Gastroesophageal sphincter (tissue), 4 donors: ENCODE data around the genes TMEM260, TOMM20L, DACT1 and GPR135.

GRCh38 chr14:55666856-55667438 is 86.9 kb downstream of the KTN1 start:
- PRO-cap, result no peak
- RAMPAGE, long total RNA, 4 experiments, result no peak in any of the 4 experiments

- PRO-cap, result no peak
- RAMPAGE, long total RNA, 4 experiments, result no peak in any of the 4 experiments
Measured at GRCh38 chr14:55705872-55706530, 126.0 kb downstream of the KTN1 start.

GRCh38 chr14:55832004-55832518 is 252.1 kb downstream of the KTN1 start:
- PRO-cap, result no peak
- RAMPAGE, long total RNA, 4 experiments, result no peak in any of the 4 experiments

- PRO-cap, result no peak
- RAMPAGE, long total RNA, 4 experiments, result no peak in any of the 4 experiments
Measured at GRCh38 chr14:55864916-55865253, 253.3 kb upstream of the PELI2 start.

- PRO-cap, result no peak
- RAMPAGE, long total RNA, 4 experiments, result no peak in any of the 4 experiments
Measured at GRCh38 chr14:56126594-56127597, 8.7 kb downstream of the PELI2 start.

- PRO-cap, result unidirectional peak, plus-strand start at chr14:56199402
- RAMPAGE, long total RNA, 4 experiments, result no peak in any of the 4 experiments
Measured at GRCh38 chr14:56198769-56199950, 80.9 kb downstream of the PELI2 start.

DNA sequence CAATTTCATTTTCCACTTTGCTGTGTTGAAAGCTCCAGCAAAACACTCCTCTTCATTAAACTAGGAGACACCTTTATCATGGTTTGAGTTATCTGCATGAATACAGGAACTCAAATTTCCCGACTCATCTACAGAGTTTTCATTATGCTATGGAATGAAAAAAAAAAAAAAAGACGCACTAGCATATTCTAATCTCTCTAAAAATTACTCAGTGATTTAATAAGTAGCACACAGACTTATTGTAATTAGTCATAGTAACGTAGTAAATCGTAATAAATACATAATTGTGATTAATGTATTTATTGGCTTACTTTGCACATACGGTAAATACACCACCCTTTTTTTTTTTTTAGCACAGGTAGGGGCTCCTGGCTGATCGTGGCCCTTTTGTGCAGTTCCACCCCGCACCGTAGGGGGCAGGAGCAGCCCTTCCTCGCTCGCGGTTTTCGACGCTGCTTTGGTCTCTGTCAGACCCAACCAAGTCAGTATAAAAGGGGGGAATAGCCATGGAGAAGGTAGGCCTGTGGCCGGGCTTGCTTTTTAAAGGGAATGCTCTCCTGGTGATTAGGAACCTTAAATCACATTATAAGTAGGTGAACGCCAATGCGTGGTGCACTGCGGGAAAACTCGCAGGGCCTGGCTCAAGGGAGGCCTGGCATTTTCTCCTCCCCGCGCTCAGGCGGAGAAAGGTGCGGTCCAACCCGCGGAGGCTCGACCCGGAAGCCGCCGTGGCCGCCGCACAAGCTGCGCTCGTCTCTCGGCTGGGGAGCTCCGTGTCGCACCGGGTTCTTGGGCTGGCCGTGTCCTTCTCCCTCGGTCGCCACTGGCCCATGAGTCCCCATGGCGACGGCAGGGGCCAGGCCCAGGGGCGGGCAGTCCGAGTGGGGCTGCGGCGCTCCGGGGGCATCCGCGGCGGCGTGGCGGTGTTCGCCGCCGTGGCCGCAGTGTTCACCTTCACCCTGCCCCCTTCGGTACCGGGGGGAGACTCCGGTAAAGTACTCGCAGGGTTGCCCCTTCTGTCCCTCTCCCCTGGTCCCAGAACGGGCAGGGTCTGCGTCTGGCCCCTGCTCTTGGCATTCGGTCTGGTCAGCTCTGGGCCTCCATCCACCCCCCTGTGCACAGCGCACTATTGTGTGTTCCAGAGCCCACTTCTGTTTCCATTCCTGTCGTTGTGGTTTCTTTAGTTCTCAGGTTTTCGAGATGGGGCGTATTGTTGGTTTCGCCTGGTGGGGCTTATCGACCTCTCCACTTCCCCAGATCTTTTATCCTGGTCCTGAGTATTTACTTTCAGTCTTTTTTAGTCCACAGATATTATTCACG is at the start of gene TMEM260:
TMEM260 (plus strand) TSS at position 714 of the 1,320 bp plus-strand sequence.
- PRO-cap, result unidirectional peak, plus-strand start at position 742 of the sequence
- RAMPAGE, long total RNA, 4 experiments, result start-site peak on the plus strand in 4 of 4 experiments, centred at positions 713 to 724 of the sequence, 10 to 48 reads per replicate

GRCh38 chr14:56648491-56649030 is 69.0 kb downstream of the TMEM260 start:
- PRO-cap, result no peak
- RAMPAGE, long total RNA, 4 experiments, result no peak in any of the 4 experiments

DNA sequence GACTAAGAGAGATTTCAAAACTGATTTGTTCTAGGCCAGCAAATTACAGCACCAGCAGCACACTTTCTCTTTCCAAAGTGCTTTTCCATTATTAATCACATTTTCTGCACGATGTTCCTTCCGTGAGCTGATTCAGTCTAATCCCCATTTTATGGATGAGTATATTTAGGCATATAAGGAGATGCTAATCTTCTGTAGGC is 163.3 kb downstream of the SLC35F4 start:
- PRO-cap, result no peak
- RAMPAGE, long total RNA, 4 experiments, result no peak in any of the 4 experiments

GRCh38 chr14:58200816-58201338 is 928 bp downstream of the ACTR10 start:
- PRO-cap, result no peak
- RAMPAGE, long total RNA, 4 experiments, result no peak in any of the 4 experiments

- PRO-cap, result bidirectional peak, plus-strand start at chr14:58395939, minus-strand start at chr14:58395885; bidirectional peak, plus-strand start at chr14:58396093, minus-strand start at chr14:58396008
- RAMPAGE, long total RNA, 4 experiments, result no peak in any of the 4 experiments
Measured at GRCh38 chr14:58395607-58396853, at the start of gene TOMM20L. Gene TOMM20L, plus strand, starts transcription at chr14:58395930.

DNA sequence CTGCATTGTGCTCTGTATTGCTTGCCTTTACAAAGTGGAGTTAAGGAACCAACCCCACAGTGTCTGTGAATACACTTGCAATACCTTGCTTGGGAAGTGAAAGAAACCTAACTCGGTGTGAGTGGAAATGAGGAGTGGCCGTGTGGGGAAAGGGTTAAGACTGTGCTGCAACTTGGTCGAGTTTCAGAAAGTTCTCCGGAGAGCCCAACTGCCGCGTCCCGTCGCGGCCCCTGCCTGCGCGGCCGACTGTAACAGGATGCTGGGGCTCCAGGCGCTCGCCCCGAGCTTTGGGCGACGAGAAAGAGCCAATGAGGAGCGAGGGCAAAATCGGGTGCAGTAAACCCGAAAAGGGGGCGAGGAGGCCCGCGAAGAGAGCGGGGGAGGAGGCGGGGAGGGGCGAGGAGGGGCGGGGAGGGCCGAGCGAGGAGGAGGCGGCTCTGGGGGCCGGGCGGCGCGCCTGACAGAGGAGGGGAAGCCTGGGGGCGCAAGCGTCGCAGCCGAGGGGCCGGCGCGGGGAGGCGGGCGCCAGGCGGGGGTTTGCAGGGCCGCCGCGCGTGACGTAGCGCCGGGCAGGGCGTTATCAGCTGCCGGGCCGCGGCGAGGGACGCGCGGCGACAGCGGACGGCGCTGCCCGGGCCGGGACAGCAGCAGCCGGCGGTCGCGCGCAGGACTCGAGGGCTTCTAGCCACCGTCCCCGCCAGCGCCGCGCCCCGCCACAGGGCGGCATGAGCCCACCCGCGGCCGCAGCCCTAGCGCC is at the start of gene DACT1:
DACT1 (plus strand) TSS at position 577 of the 757 bp plus-strand sequence.
- PRO-cap, result bidirectional peak, plus-strand start at position 617 of the sequence, minus-strand start at position 261 of the sequence
- RAMPAGE, long total RNA, 4 experiments, result no peak in any of the 4 experiments

- PRO-cap, result no peak
- RAMPAGE, long total RNA, 4 experiments, result no peak in any of the 4 experiments
Measured at GRCh38 chr14:58755540-58755998, 117.8 kb downstream of the DACT1 start.

- PRO-cap, result no peak
- RAMPAGE, long total RNA, 4 experiments, result no peak in any of the 4 experiments
Measured at GRCh38 chr14:59269128-59269882, 80.8 kb downstream of the DAAM1 start.

DNA sequence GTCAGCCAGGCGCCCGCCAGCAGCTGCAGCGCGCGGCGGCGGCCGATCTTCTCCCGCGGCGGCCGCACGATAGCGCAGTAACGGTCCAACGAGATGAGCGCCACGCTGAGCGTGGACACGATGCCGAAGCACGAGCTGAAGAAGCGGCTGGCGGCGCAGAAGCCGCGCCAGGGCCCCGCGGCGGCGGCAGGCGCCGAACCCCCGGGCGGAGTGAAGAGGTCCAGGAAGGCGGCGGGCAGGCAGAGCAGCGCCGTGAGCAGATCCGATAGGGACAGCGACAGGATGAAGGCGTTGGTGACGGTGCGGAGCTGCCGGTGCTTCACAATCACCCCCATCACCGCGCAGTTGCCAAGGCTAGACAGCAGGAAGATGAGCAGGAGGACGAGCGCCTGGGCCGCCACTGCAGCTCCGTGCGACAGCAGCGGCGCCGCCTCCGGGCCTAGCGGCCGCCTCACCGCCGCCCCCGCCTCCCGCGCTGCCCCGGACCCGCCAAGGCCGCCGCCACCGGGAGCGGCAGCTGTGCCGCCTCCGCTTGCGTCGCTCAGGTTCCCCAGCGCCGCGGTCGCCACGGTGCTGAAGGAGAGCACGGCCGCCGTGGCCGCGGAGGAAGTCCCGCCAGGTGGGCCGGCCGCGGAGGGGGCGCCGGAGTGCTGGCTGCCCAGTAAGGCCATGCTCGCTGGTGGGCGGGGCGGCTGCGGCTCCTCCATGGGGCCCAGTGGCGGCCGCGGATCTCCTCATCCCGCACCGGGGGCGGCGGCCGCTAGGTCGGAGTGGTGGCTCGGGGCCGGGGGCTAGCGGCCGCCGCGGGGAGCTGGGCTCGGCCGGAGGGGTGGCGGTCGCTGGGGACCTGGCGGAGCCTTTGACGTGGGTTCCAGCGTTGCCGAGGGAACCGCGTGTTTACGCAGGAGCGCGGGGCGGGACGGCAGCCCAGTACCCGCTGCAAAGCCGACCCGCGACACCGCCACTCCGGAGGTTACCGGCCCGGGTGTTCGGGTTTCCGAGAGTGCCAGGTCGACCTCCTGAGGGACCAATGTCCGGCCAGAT is at the start of gene GPR135:
GPR135 (minus strand) TSS at position 861 of the 1,044 bp plus-strand sequence.
- PRO-cap, result bidirectional peak, plus-strand start at position 357 of the sequence, minus-strand start at position 52 of the sequence; bidirectional peak, plus-strand start at position 695 of the sequence, minus-strand start at position 548 of the sequence
- RAMPAGE, long total RNA, 4 experiments, result no peak in any of the 4 experiments

- PRO-cap, result no peak
- RAMPAGE, long total RNA, 4 experiments, result no peak in any of the 4 experiments
Measured at GRCh38 chr14:59482588-59483300, 1.5 kb downstream of the L3HYPDH start.

DNA sequence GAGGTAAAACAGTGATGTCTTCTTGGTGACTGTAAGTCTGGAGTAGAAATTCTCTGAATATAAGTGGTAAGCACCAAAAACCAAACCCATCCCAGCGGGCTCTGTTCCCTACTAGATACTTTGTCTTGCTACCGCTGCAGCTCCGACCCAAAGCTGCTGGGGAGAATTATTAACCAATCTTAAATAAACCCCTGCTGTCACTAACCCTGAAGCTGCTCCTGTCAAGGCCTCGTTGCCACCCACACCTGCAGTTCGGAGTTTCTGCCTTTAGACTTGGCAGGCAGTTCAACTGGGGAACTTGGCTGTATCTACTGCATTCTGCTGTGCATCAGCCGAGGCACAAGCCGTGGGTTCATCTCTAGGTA is 55.4 kb downstream of the PPM1A start:
- PRO-cap, result no peak
- RAMPAGE, long total RNA, 4 experiments, result no peak in any of the 4 experiments

- PRO-cap, result no peak
- RAMPAGE, long total RNA, 4 experiments, result no peak in any of the 4 experiments
Measured at GRCh38 chr14:60637021-60637630, 12.2 kb downstream of the SIX1 start.

DNA sequence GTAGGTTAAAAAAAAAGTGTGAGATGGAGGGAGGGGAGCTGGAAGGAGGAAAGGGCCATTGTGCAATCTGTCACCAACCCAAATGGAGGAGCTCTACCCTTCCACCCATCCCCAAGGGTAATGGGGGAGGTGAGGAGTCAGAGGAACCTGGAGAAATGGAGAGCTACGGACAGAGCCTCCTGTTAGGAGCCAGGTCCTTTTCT is 2.7 kb downstream of the SIX1 start:
- PRO-cap, result no peak
- RAMPAGE, long total RNA, 4 experiments, result no peak in any of the 4 experiments

DNA sequence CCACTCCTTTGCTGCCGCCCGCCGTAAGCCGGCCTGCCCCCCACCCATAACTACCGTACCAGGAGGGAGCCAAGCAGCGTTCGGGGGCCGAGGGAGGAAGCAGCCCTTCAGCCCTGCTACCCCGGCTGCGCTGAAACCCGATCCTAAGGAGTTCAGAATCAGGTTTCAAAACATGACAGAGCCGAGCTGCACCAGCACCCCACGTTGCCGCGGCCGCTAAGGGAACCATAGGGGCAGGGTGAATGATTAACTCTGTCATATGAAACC is 1.9 kb downstream of the SIX4 start:
- PRO-cap, result bidirectional peak, plus-strand start at position 168 of the sequence, minus-strand start at position 139 of the sequence
- RAMPAGE, long total RNA, 4 experiments, result no peak in any of the 4 experiments